A172 (cell line): ENCODE measurements around the genes SEPTIN4, RPS6KB1 and RNFT1.

DNA sequence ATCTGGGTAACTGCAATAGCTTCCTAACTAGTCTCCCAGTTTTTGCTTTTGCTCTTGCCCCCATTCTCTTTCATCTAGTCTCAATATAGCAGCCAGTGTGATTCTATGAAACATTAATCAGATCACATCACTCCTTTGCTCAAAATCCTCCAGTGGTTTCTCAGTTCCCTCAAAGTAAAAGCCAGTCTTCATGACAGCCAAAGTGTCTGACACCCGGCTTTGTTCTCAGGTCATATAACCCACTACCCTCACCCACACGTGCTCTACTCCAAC, 4.5 kb downstream of the MTMR4 start:
- RAMPAGE, long total RNA: no peak

GRCh38 chr17:58520825-58521252, 6.4 kb upstream of the MTMR4 start:
- RAMPAGE, long total RNA: no peak

DNA sequence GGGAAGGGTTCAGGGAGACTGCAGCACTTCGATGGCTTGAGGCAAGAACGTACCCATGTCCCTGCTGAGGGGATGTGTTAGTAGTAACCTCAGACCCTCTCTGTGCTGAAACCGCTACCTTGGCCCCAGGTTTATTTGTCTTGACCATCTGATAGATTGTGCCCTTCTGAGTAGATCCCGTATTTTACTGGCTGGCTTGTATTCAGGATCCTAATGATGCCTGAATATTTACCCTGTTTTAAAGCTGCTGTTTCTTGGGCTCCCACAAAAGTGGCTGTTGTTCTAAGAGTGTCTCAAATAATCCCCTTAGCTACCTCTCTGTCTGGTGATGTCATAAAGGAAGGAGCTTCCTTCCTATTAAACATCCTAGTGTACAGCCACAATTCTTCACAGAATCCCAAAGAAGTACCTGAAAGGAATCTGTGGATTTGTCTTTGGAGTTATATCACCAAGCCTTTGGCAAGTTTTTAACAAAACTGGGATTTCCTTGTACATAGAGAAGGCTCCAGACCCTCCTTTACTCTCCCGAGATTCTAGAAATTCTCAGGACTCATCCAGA, at the start of gene SEPTIN4:
Gene SEPTIN4, minus strand, starts transcription at position 290 of the 559 bp plus-strand sequence.
- RAMPAGE, long total RNA: no peak

GRCh38 chr17:58741089-58741767, 14.4 kb upstream of the PPM1E start:
- RAMPAGE, long total RNA: no peak

- RAMPAGE, long total RNA: no peak
Measured at GRCh38 chr17:58756032-58756770, 547 bp downstream of the PPM1E start.

GRCh38 chr17:58993336-58993715, 113.4 kb downstream of the TRIM37 start:
- RAMPAGE, long total RNA: no peak

DNA sequence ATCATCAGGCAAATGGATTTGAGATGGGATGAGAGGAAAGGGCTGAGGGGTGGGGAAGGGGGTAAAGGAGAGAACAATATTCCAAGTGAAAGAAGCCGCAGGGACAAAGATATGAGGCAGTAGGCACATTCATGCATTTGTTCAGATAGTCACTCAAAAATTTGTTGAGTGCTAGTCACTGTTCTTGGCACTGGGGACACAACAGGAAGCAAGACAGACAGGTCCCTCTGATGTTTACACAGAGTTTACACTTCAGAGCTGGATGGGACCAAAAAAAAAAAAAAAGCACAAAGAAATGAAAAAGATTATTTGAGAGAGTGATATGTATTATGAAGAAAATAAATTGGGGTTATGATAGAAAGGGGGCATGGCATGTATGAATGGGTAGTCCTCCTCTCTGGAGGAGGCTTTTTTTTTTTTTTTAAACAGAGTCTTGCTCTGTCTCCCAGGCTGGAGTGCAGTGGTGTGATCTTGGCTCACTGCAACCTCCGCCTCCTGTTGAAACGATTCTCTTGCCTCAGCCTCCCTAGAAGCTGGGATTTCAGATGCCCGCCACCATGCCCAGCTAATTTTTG, 3.5 kb upstream of the YPEL2 start:
- RAMPAGE, long total RNA: no peak

DNA sequence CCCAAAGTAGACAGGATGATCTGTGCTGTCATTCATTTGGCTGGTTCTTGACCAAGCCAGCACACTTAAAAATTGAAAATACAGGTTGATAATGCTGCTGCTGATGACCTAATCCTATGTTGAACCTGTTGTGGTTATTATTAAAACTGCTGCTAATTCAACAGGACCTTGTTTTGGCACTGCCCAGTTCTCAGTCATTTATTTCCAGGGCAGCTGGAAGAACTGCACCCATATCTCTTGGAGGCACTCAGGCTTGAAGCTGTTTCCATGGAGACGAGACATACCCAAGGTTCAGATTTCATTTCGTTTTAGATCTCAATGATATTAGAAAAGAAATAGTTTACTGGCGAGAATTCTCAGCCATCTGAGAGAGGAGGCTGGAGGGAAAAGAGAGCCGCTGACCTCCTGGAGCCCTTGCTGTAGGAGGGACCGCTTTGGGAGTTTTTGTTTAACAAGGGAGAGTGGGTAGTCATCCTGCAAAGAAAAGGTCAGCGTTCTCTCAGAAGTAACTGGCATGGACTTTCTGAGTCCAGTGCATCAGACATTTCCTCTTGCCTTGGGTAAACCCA, 75.3 kb downstream of the YPEL2 start:
- RAMPAGE, long total RNA: no peak

GRCh38 chr17:59437893-59438613, 106.6 kb downstream of the YPEL2 start:
- RAMPAGE, long total RNA: no peak

DNA sequence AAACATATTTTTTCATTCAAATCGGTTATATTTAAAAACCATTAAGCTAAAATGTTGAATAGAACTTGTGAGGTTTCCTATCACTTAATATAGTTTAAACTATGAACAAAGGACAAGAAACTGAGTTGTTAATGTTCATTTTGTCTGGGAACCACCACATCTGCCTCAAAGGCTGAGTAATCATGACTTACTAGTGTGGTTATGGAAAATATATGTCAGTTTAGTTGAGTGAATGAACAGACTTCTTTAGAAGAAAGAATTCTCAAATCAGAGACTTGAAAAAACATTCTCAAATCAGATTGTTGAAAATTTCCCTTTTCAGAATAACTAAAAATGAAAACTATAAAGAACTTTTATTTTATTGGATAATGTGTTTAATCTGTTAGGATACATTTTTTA, 55.0 kb downstream of the VMP1 start:
- RAMPAGE, long total RNA: no peak

- RAMPAGE, long total RNA: start-site peak on the plus strand at chr17:59893111-59893132, 195 and 322 reads in 2 replicates
Measured at GRCh38 chr17:59893046-59894073, at the start of gene RPS6KB1. Gene RPS6KB1 (plus strand): TSS chr17:59893121.

- RAMPAGE, long total RNA: no peak
Measured at GRCh38 chr17:59910287-59910657, 17.4 kb downstream of the RPS6KB1 start.

DNA sequence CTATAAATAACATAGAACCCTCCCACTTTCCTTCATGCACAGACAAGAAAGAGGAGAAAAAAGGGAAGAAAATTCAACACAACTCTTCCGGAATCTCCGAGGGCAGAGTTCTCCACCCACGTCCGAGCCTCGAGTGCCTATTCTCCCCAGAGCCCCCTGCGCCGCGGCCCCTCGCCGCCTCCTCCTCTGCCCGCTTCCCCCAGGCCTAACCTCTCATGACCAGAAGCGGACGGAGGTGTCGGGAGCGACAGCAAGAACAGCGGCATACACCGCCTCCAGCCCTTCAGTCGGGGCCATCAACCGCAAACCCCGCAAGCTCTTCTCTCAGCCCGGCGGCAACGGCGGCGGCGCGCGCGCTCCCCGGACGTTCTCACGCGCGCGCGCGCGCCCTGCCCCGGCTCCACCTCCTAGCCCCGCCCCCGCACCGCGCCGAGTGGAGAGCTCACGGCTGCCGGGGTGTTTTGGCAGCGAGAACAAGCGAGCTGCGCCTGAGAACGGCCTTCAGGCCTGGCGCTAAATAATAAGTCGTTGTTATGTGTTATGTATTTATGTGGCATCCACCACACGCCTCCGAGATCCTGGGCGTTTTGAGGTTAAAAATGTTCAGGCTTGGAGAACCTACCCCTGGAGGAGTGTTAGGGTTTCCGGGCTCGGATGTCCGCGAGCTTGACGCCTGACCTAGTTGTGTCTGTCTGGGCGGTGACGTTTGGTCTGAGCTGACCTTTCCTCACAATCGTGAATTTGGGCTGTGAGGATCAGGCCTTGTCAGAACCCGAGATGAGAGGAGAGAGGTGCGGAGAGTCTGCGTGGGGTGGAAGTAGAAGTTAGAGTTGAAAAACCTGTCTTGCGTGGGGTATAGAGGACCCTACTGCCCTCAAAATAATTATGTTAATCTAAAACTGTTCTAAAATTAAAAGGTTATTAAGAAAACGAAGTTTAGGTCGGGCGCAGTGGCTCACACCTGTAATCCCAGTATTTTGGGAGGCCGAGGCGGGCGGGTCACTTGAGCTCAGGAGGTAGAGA, at the start of gene RNFT1:
Gene RNFT1, minus strand, starts transcription at position 343 of the 1,023 bp plus-strand sequence.
- RAMPAGE, long total RNA: start-site peak on the minus strand centred at position 346 of the sequence, 19 bp wide, 46 and 27 reads in 2 replicates

GRCh38 chr17:60087992-60088586, 9.4 kb upstream of the HEATR6 start:
- RAMPAGE, long total RNA: start-site peak on the minus strand at chr17:60088311-60088316, 79 and 169 reads in 2 replicates

DNA sequence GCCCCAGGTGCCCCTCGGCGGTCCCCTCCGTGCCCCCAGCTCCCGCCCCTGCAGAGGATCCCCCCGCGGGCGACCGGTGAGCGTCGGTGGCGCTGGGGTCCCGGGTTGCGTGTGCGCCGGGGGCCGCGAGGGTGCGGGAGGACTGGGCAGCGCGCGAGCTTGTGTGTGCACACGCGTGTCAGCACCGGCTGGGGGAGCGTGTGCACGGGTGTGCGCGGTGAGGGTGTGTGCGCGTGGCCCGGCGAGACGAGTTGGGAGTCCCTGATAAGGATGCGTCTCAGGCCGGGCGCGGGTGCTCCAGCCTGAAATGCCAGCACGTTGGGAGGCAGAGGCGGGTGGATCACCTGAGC, 313 bp downstream of the CA4 start:
- RAMPAGE, long total RNA: no peak

DNA sequence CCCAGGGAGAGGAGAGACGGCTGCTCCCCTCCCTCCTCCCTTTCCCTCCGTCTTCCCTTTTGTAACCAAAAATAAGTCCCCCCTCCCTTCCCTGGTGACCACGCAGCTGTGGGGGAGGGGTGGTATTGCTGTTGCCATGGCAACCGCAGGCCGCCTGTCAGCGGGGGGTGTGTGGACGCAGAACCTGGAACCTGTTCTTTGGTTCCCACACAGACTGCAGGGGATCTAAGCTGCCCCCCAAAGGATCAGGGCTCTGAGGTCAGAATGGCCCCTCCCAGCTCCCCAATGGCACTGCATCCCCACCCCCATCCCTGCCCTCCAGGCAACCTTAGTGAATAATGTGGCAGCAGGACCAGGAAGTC, 11.8 kb downstream of the CA4 start:
- RAMPAGE, long total RNA: no peak

- RAMPAGE, long total RNA: no peak
Measured at GRCh38 chr17:60601146-60601626, 1.2 kb downstream of the PPM1D start.

GRCh38 chr17:61245580-61246132, 154.0 kb upstream of the TBX2 start:
- RAMPAGE, long total RNA: no peak

DNA sequence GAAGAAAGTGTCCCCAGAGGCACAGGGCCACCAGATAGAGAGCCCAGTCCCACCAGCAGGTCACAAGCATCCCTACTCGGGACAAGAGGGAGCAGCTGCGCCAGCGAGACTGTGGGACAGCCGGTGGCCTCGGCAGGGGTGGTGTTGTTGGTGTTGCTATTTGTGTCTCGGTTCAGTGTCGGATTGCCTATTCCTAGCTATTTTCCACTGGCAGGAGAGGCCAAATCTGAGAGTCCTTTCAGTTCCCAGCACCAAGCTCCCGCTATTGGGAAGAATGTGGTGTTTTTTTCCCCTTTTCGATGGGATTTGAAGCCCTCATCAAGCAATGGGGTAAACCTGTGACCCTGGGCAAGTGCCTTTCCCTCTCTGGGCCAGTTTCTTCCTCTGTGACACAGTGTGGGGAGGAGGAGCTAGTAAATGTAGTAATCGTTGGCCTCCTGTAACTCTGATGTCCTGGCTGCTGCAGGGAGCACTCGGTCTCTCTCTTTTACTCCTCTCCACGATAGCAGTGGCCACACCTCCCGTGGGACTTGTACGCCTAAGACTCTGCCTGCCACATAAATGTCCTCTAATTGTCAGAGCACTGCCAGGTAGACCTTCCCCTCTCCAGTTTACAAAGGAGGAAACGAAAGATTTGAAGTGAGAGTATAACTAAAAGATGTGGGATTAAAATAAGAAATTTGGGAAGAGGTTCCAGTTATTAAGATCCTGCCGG, 22.3 kb upstream of the TBX2 start:
- RAMPAGE, long total RNA: no peak

- RAMPAGE, long total RNA: no peak
Measured at GRCh38 chr17:61412764-61413771, 13.4 kb downstream of the TBX2 start.